GM12878 (cell line): ENCODE data around the genes ZNF566, EIF3K and LGALS7.

- RAMPAGE, long total RNA: no peak
- RRBS, 2 experiments: 0 to 17% methylated on average over 1 to 2 of the region's 60 CpGs
CAGE:
- cytosol, long polyA minus RNA: start-site peak on the minus strand at chr19:36489511-36489519, 57 reads
- cytosol, long polyA plus RNA: no peak
- long polyA plus RNA: start-site peak on the minus strand at chr19:36489519-36489570, 31 and 35 reads in 2 replicates
- nucleolus, long total RNA: start-site peak on the plus strand at chr19:36489623-36489628, 42 reads
- nucleus, long polyA plus RNA: start-site peak on the plus strand at chr19:36489627-36489648, 25 and 31 reads in 2 replicates
- nucleus, long total RNA: no peak
Measured at GRCh38 chr19:36488640-36489757, at the start of gene ZNF566. ZNF566 (minus strand) TSS chr19:36489561.

DNA sequence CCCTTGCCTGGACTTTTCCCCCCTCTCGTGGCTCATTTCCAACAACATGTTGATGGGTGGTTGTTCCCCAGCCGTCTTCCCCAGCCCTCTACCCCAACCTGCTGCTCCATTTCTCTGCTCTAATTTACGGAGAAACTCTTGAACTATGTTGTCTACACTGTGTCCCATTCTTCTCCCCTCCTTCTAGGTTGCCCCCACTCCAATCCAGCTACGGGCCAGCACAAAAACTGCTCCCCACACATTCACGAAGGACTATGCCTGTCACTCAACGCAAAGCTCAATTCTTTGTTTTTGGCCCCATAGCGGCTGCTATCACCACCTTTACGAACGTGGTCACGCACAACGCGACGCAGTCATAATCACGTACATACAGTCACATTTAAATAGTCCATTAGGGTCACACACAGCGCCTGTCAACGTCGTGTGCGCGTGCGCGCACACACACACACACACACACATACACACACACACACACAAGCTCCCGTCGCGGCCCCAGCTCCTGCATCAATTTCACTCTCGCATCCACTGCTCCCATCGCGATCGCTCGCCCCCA lies 440 bp downstream of the ZNF790 start:
- RAMPAGE, long total RNA: no peak
- RRBS, 2 experiments: no CpG with 5 or more reads among the region's 29 CpGs
CAGE:
- cytosol, long polyA minus RNA: no peak
- cytosol, long polyA plus RNA: no peak
- long polyA plus RNA: no peak
- nucleolus, long total RNA: no peak
- nucleus, long polyA plus RNA: no peak
- nucleus, long total RNA: no peak

DNA sequence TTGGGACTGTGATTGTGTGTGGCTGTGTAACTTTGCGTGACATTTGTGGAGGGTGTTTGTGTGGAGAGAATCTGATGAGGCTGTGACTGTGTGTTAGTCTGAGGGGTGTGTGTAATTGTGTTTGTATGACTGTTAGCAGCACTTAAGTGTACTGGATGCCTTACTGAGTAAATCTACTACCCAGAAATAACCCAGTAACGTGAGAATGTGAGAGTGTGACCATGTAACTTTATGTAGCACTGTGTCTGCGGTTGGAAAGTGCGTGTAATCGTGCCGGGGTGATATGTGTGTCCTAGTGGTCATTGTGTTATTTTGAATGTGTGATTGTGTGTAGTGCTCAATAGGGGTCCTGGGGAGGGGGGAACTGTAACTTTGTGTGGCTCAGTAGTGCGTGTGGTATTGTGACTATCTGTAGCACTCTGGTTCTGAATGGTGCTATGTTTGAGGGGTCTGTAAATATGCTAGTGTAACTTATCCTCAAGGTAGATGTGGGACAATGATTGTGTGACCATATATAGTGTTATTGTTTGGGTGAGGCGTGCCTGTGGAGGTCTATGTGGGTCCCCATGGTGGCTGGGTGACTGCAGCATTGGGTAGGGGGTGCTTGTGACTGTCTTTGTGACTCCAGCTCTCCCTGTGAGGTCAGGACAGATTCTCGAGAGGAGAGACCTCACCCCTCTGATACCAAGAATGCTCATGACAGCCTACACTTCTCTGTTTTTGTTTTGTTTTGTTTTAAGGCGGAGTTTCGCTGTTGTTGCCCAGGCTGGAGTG lies 709 bp downstream of the ZNF383 start:
- RAMPAGE, long total RNA: no peak
- RRBS, 2 experiments: no CpG with 5 or more reads among the region's 11 CpGs
CAGE:
- cytosol, long polyA minus RNA: no peak
- cytosol, long polyA plus RNA: no peak
- long polyA plus RNA: no peak
- nucleolus, long total RNA: no peak
- nucleus, long polyA plus RNA: no peak
- nucleus, long total RNA: no peak

- RAMPAGE, long total RNA: no peak
- RRBS, 2 experiments: 86 to 87% methylated on average over 7 of the region's 23 CpGs
CAGE:
- cytosol, long polyA minus RNA: no peak
- cytosol, long polyA plus RNA: no peak
- long polyA plus RNA: no peak
- nucleolus, long total RNA: no peak
- nucleus, long polyA plus RNA: no peak
- nucleus, long total RNA: no peak
Measured at GRCh38 chr19:37303662-37304122, 30.8 kb upstream of the ZNF875 start.

- RAMPAGE, long total RNA: no peak
- RRBS, 2 experiments: no CpG with 5 or more reads among the region's 36 CpGs
CAGE:
- cytosol, long polyA minus RNA: no peak
- cytosol, long polyA plus RNA: no peak
- long polyA plus RNA: no peak
- nucleolus, long total RNA: no peak
- nucleus, long polyA plus RNA: no peak
- nucleus, long total RNA: no peak
Measured at GRCh38 chr19:37312257-37313174, 21.9 kb upstream of the ZNF875 start.

DNA sequence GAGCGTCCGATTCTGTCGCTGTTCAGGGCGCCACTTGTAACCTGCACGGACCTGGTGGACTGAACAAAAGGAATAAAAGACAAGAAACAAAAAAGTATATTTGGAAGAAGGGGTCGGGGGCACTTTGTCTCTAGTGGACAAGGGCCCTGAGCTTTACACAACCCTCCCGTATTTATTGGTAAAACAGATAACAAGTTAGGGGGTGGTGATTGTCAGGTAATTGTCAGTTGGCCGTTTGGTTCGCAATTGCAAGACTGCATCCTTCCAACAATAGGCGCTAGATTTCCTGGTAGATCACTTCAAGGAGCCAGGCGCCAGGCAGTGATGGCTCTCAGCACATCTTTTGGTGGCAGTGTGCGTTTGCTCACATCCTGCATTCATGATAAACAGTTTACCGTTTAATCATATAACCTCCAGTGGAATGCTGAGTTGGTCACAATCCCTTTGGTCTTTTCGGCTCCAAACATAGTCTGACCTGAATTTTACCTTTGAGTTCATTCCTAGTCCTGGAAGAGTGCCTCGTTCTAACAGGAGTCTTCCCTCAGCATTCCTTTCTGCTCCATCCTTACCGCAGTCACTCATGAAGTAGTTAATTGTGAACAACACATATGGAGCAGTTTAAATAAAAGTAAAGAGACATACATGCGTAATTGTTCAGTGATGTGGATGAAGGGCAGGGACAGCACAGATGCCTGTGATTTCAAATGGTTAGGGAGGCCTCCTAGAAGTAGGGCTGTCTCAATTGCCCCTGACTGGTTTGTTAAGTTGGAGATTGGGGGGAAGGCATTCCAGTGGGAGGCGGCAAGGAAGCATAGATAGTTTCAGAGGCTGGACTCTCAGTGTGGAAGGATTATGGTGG lies 1.2 kb downstream of the ZNF875 start:
- RAMPAGE, long total RNA: no peak
- RRBS, 2 experiments: no CpG with 5 or more reads among the region's 18 CpGs
CAGE:
- cytosol, long polyA minus RNA: no peak
- cytosol, long polyA plus RNA: no peak
- long polyA plus RNA: no peak
- nucleolus, long total RNA: no peak
- nucleus, long polyA plus RNA: no peak
- nucleus, long total RNA: no peak

- RAMPAGE, long total RNA: no peak
- RRBS, 2 experiments: no CpG with 5 or more reads among the region's 14 CpGs
CAGE:
- cytosol, long polyA minus RNA: no peak
- cytosol, long polyA plus RNA: no peak
- long polyA plus RNA: no peak
- nucleolus, long total RNA: no peak
- nucleus, long polyA plus RNA: no peak
- nucleus, long total RNA: no peak
Measured at GRCh38 chr19:37362624-37363329, 8.1 kb upstream of the ZNF527 start.

GRCh38 chr19:37363440-37363770 lies 7.5 kb upstream of the ZNF527 start:
- RAMPAGE, long total RNA: no peak
- RRBS, 2 experiments: no CpG with 5 or more reads among the region's 5 CpGs
CAGE:
- cytosol, long polyA minus RNA: no peak
- cytosol, long polyA plus RNA: no peak
- long polyA plus RNA: no peak
- nucleolus, long total RNA: no peak
- nucleus, long polyA plus RNA: no peak
- nucleus, long total RNA: no peak

DNA sequence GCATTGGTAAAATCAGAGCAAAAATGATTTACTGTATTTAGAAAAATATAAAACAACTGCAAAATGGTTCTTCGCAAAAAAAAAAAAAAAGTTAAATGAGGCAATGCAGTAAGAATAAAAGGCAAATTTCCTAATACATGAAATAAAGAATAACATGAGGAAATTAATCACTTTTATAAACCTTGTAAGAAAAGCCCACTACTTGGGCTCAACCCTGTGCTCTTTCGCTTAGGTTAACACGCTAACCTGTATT lies 23.7 kb downstream of the ZNF573 start:
- RAMPAGE, long total RNA: no peak
- RRBS, 2 experiments: no CpG with 5 or more reads among the region's 3 CpGs
CAGE:
- cytosol, long polyA minus RNA: no peak
- cytosol, long polyA plus RNA: no peak
- long polyA plus RNA: no peak
- nucleolus, long total RNA: no peak
- nucleus, long polyA plus RNA: no peak
- nucleus, long total RNA: no peak

- RAMPAGE, long total RNA: no peak
- RRBS, 2 experiments: no CpG with 5 or more reads among the region's 3 CpGs
CAGE:
- cytosol, long polyA minus RNA: no peak
- cytosol, long polyA plus RNA: no peak
- long polyA plus RNA: no peak
- nucleolus, long total RNA: no peak
- nucleus, long polyA plus RNA: no peak
- nucleus, long total RNA: no peak
Measured at GRCh38 chr19:37936169-37936946, 29.4 kb downstream of the SIPA1L3 start.

DNA sequence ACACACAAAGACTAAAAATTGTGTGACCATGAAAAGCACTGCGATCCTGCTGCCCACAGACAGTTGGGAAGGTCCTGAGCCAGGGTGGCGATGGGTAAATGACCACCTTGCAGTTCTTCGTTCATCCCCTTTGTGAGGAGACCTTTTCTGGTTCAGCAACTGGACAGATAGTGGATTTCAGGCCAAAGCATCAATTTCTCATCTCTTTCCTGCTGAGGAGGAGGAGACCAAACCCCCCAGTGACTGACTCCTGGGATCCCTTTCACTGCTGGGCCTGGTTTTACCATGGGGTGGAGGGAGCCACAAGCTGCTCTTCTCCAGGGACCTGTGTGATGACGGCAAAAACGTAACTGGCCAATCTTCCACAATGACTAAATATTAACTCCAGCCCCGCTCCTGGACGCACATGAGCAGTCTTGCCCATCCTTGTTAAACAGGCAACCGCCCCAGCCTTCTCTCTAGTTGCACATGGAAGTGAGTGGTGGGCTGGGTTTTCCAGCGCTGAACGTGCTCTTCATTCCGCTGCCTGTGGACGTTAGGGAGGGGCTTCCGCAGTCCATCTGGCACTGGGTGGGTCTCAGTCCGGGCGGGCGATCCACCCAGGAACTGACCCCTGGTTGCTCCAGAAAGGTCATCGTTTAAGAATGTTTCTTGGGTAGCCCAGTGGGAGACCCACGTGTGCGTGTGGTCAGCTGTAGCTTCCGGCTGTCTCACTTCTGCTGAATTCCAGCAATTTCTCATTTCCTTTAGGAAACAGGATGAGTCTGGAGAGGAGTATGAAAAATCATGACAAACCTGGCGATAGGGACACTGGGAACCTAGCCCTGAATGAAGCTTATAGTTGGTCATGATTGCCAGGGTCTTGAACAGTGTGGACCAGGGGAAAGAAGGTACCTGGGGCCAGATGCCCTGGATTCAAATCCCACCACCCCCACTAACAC lies 92.3 kb downstream of the SIPA1L3 start:
- RAMPAGE, long total RNA: no peak
- RRBS, 2 experiments: 73% methylated on average over 3 of the region's 21 CpGs; no CpG with 5 or more reads in 1 of the 2 experiments
CAGE:
- cytosol, long polyA minus RNA: no peak
- cytosol, long polyA plus RNA: no peak
- long polyA plus RNA: no peak
- nucleolus, long total RNA: no peak
- nucleus, long polyA plus RNA: no peak
- nucleus, long total RNA: no peak

DNA sequence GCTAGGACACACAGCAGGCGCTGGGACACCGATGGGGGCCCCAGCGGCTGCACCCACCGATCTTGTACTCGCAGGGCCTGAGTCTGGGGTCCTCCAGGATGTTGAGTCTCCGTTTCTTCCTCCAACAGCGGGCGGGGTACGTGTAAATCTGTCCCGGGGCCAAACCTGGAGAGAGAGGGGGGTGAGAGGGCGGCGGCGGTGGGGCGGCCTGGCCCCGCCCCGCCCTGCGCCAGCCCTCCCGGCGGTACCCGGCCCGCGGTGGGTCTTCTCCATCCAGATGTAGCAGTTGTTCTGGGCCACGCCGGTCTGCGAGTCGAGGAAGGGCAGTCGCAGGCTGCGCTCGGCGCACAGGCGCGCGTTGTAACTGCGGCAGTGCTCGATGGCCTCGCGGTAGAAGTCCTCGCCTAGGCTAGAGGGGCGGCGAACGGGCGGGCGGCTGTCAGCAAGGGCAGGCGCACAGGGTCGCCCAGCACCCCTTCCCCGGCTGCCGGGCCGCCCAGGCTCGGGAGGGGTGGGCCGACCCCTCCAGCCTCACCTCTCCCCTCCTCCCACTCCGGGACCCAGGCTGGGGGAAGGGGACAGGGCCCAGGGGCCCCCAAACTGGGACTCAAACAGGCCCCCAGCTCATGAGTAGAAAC lies 1.6 kb downstream of the DPF1 start:
- RAMPAGE, long total RNA: no peak
- RRBS, 2 experiments: 27 to 33% methylated on average over 15 of the region's 51 CpGs
CAGE:
- cytosol, long polyA minus RNA: no peak
- cytosol, long polyA plus RNA: no peak
- long polyA plus RNA: no peak
- nucleolus, long total RNA: no peak
- nucleus, long polyA plus RNA: no peak
- nucleus, long total RNA: no peak

GRCh38 chr19:38559680-38560083 lies 58.1 kb downstream of the MAP4K1 start:
- RAMPAGE, long total RNA: no peak
- RRBS, 2 experiments: no CpG with 5 or more reads among the region's 4 CpGs
CAGE:
- cytosol, long polyA minus RNA: no peak
- cytosol, long polyA plus RNA: no peak
- long polyA plus RNA: no peak
- nucleolus, long total RNA: no peak
- nucleus, long polyA plus RNA: no peak
- nucleus, long total RNA: no peak

- RAMPAGE, long total RNA: no peak
- RRBS, 2 experiments: 91 to 97% methylated on average over 4 of the region's 22 CpGs
CAGE:
- cytosol, long polyA minus RNA: no peak
- cytosol, long polyA plus RNA: no peak
- long polyA plus RNA: no peak
- nucleolus, long total RNA: no peak
- nucleus, long polyA plus RNA: no peak
- nucleus, long total RNA: no peak
Measured at GRCh38 chr19:38584834-38585276, 32.9 kb downstream of the MAP4K1 start.

DNA sequence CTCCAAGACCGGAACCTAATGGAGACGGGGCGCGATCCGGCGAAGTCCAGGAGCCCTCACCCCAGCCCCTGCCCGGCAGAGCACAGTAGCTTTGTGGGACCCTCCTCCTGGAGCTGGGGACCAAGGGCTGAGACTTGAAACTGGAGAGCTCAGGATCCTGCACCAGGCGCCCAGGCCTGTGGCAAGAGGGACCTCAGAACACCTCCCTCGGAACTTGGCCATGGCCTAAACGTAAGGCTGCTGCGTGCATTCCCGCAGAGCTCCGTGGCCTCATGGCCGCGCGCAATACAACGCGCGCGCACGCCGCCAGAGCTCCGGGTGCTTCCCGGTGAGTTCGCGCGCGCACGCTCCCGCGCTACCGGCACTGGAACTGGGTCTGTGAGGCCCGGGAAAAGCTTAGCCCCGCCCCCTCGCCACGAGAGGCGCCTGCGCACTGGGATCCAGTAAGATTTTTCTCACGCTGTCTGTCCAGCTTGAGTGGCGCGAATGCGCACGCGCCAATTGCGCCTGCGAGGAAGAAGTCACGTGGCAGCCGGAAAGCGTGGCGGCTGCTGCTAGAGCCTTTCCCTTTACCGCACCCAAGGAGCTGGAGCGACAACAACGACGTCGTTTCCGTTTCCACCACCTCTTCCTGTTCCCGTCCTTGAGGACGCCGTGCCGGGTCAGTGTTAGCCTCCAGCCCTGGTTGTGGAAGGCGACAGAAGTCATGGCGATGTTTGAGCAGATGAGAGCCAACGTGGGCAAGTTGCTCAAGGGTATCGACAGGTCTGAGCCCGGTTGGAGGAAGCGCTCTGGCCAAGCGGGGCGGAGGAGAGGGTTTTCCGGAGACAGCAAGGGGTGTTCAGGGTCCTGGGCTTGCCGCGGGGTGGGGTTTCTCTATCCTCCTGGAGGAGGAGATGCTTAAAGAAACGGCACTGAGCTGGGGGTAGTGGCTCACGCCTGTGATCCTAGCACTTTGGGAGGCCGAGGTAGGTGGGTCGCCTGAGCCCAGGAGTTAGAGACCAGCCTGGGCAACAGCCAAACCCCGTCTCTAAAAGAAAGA lies at the start of gene EIF3K:
Gene EIF3K, plus strand, starts transcription at position 626 of the 1,042 bp plus-strand sequence.
- RAMPAGE, long total RNA: start-site peak on the plus strand centred at position 589 of the sequence, 171 bp wide, 3,095 and 5,004 reads in 2 replicates
- RRBS, 2 experiments: 3 to 5% methylated on average over 6 to 9 of the region's 76 CpGs
CAGE:
- cytosol, long polyA minus RNA: start-site peak on the plus strand centred at position 621 of the sequence, 199 bp wide, 4,048 reads
- cytosol, long polyA plus RNA: start-site peak on the plus strand centred at position 603 of the sequence, 175 bp wide, 10,252 and 10,432 reads in 2 replicates
- long polyA plus RNA: start-site peak on the plus strand centred at position 595 of the sequence, 167 bp wide, 7,569 and 8,755 reads in 2 replicates
- nucleolus, long total RNA: start-site peak on the plus strand centred at position 650 of the sequence, 44 bp wide, 881 reads
- nucleus, long polyA plus RNA: start-site peak on the plus strand centred at position 594 of the sequence, 155 bp wide, 3,933 and 5,697 reads in 2 replicates
- nucleus, long total RNA: start-site peak on the plus strand centred at position 639 of the sequence, 16 bp wide, 58 reads

DNA sequence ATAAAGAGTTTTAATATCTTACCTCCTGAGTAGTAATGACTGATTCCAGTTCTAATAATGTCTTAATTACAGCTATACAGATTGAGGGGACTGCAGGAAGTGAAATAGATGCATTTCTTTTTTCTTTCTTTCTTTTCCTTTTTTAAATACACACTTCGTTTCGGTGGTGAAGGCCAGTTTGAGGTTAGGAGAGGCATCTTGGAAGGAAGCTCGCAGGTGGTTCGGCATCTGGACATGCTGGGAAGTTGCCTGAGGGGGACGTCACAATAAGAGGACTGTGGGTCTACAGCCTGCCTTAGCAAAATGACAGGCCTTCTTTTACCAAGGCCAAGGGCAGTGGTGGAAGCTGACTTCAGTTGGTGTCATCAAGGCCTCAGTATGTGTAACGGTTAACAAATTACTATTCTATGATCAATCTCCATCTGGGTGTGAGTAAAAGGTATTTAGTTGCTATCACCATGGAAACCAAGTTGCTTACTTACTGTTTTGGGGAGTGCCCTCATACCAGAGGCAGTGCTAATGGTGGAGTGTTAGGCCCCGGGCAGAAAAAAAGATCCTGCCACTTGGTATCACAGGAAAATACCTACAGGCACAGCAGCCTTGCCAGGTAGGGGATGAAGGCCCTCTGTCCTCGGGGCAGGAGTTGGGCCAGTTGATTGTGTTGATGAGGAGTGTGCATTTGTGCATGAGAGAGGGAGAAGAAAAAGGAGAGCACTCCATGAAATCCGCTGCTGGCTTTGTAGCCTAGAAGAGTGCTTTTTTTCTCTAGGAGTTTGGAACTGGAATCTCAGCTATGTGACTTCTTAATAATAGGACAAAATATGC lies 10.3 kb downstream of the ACTN4 start:
- RAMPAGE, long total RNA: no peak
- RRBS, 2 experiments: no CpG with 5 or more reads among the region's 9 CpGs
CAGE:
- cytosol, long polyA minus RNA: no peak
- cytosol, long polyA plus RNA: no peak
- long polyA plus RNA: no peak
- nucleolus, long total RNA: no peak
- nucleus, long polyA plus RNA: no peak
- nucleus, long total RNA: no peak

DNA sequence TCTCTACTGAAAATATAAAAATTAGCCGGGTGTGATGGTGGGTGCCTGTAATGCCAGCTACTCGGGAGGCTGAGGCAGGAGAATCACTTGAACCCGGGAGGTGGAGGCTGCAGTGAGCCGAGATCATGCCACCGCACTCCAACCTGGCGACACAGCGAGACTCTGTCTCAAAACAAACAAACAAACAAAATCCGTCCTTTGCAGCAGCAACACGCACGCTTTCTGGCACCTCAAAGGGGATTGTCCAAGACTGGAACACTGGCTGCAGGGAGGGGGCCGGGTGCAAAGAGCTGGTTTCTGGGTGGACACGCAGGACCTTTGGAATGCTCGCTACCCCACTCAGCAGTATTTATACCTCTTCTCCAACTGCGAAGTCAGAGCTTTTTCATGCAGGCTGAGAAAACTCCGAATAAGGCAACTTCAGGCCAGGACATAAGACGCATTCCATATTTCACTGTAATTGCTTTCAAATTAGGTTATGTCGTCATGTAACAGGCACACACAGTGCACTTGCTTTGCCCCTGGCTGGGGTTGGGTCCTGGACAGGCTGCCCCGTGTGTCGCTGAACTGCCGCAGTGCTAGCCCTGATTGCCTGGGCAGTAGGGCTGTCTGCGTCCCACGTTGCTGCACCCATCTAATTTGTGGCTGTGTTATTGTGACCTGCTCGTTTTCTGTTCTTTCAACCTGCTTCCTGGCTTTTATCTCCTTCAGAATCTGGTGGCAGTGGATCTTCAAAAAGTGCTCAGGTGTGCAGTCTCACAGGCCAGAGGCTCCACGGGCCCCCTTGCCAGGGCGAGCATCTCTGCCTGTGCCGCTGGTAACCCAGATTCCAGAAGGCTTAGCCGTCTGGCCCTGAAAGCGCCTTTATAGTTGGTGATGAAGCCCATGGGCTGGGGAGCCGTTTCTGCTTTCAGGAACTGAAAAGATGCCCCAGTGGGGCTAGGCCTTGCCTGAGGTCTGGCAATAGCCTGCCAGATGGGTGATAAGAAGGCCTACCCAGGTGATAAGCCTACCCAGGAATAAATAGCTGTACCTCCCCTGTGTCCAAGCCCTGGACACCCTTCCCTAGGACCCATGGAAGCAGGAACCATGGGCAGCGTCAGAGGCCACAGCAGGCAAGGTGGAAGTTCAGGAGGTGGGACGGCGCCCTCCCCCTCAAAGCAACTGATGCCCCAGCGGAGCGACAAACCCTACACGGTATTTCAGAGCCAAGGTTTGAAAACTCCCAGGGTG lies 44.7 kb downstream of the ACTN4 start:
- RAMPAGE, long total RNA: no peak
- RRBS, 2 experiments: no CpG with 5 or more reads among the region's 35 CpGs
CAGE:
- cytosol, long polyA minus RNA: no peak
- cytosol, long polyA plus RNA: no peak
- long polyA plus RNA: no peak
- nucleolus, long total RNA: no peak
- nucleus, long polyA plus RNA: no peak
- nucleus, long total RNA: no peak

GRCh38 chr19:38697655-38698307 lies 46.5 kb downstream of the CAPN12 start:
- RAMPAGE, long total RNA: no peak
- RRBS, 2 experiments: no CpG with 5 or more reads among the region's 15 CpGs
CAGE:
- cytosol, long polyA minus RNA: no peak
- cytosol, long polyA plus RNA: no peak
- long polyA plus RNA: no peak
- nucleolus, long total RNA: no peak
- nucleus, long polyA plus RNA: no peak
- nucleus, long total RNA: no peak

DNA sequence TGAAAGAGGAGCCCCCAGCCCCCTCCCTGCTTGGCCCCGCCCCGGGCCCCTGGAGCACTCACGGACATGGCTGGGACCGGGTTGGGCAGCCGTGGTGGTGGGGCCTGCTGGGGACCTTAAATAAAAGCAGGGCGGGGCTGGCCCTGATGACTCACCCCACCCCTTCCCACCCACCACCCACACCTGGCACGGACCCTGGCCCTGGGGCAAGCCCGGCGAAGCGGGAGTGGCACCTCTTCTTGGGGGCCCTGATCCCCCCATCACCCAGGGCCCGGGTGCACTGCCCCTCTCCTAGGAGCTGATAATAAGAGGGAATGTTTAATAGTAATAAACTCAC lies at the start of gene LGALS7:
Gene LGALS7, minus strand, starts transcription at position 93 of the 337 bp plus-strand sequence.
- RAMPAGE, long total RNA: no peak
- RRBS, 2 experiments: 82 to 95% methylated on average over 3 to 4 of the region's 11 CpGs
CAGE:
- cytosol, long polyA minus RNA: no peak
- cytosol, long polyA plus RNA: no peak
- long polyA plus RNA: no peak
- nucleolus, long total RNA: no peak
- nucleus, long polyA plus RNA: no peak
- nucleus, long total RNA: no peak

- RAMPAGE, long total RNA: no peak
- RRBS, 2 experiments: no CpG with 5 or more reads among the region's 8 CpGs
CAGE:
- cytosol, long polyA minus RNA: no peak
- cytosol, long polyA plus RNA: no peak
- long polyA plus RNA: no peak
- nucleolus, long total RNA: no peak
- nucleus, long polyA plus RNA: no peak
- nucleus, long total RNA: no peak
Measured at GRCh38 chr19:38819071-38819732, 6.5 kb upstream of the LGALS4 start.